Metastatic Pancreatic Carcinoma in the Ovary (tissue), 1 donor: ENCODE measurements around a stretch of chr10.

DNA sequence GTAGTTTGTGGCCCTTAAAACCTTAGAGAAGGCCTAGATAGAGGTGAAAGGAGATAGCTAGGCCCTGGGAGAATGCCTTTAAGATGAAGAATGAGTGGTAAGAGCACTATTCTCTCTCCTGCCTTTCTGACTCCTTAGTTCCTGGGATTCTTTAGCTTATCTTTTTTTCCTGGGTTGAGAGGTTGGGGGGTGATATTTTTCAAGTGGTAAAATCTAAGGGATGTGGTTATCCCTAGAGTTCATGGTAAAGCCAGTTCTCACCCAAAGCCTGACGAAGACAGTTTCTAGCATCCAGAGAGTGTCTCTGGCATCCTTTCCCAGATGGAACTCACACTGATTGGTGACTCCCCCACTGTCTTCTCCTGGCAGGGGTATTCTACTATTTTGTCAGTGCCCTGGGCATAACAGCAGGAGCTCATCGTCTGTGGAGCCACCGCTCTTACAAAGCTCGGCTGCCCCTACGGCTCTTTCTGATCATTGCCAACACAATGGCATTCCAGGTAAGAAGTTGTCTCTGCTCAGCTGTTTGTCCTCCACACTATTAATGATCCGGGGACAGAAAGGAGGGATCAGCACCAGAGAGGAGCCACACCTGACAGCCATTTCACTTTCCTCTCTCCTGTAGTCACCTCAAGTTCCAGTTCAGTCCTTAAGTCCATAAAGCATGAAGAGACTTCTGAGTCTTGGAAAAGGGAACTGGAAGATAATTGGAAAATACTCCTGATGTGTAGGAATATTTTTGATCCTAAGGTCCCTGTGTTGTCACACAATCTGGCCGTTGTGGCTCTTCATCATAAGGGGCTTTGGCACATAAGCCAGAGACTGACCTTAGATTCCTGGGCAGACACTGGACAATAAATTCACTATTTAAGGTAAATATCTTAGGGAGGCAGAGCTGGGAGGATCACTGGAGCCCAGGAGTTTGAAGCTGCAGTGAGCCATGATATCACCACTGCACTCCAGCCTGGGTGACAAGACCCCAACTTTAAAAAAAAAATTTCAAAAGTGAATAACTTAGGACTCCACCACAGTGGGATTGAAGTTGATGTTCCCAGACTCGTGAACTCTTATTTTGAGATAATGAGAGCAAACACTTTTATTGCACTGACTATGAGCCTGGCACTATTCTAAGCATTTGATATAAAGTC is 5.3 kb downstream of the SCD start:
- PRO-cap = no peak

DNA sequence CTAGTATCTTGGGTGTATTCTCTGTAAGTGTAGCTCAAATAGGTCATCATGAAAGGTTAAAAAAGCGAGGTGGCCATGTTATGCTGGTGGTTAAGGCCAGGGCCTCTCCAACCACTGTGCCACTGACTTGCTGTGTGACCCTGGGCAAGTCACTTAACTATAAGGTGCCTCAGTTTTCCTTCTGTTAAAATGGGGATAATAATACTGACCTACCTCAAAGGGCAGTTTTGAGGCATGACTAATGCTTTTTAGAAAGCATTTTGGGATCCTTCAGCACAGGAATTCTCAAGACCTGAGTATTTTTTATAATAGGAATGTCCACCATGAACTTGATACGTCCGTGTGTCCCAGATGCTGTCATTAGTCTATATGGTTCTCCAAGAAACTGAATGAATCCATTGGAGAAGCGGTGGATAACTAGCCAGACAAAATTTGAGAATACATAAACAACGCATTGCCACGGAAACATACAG is 17.2 kb downstream of the SCD start:
- PRO-cap = no peak

GRCh38 chr10:100371042-100371903 is 24.2 kb downstream of the SCD start:
- PRO-cap = no peak

- PRO-cap = no peak
These were observed 25.4 kb downstream of the SCD start for GRCh38 chr10:100372348-100372947.

DNA sequence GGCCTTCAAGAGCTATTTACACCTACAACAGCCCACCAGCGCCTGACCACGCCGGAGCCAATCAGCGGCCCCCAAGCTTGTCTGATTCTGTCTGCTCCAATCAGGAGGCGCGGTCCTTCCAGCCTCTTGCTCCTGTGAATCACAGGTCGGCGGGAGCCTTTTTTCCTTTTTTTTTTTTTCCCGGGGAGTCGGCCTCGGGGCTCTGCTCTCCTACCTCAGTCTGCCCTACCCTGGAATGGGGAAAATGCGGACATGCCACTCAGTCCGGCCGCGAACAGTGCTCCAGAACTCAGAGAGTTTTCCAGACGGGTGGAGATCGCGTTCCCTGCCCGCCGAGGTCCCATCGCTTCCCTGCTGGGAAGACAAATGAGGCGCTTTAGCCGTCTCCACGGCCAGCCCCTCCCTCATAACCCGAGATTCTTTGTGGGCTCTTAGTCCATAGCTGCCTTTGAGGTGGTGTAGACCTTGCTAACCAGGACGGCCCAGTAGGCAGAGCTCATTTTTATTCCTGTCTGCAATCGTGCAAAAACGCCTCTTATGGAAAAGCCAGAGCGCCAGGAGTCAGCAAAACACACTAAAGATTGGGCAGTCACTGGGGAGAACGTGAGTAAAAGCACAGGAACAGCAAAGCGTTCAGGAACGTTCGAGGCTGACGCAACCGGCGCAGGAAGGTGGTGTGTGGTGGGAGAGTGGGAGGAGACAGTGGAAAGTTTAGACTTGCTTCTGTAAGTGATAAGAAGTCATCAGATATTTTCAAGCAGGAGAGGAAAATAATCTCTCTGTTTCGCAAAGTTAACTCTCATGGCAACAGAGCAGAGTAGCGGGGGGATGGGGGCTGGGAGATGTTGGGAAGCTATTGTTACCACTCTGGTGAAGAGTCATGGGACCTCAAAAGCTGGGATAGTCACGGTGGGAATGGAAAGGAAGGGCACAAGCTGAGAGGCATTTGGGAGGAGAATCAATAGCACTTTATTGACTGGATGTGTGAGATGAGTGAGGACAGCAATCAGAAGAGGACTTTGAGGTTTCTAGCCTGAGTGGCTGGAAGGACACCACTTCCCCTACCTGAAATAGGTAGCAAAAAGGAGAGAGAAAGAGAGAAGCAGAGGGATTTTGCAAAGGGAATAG is 26.7 kb downstream of the SCD start:
- PRO-cap = bidirectional peak, plus-strand start at position 135 of the sequence, minus-strand start outside the sequence; bidirectional peak, plus-strand start at position 588 of the sequence, minus-strand start at position 583 of the sequence

DNA sequence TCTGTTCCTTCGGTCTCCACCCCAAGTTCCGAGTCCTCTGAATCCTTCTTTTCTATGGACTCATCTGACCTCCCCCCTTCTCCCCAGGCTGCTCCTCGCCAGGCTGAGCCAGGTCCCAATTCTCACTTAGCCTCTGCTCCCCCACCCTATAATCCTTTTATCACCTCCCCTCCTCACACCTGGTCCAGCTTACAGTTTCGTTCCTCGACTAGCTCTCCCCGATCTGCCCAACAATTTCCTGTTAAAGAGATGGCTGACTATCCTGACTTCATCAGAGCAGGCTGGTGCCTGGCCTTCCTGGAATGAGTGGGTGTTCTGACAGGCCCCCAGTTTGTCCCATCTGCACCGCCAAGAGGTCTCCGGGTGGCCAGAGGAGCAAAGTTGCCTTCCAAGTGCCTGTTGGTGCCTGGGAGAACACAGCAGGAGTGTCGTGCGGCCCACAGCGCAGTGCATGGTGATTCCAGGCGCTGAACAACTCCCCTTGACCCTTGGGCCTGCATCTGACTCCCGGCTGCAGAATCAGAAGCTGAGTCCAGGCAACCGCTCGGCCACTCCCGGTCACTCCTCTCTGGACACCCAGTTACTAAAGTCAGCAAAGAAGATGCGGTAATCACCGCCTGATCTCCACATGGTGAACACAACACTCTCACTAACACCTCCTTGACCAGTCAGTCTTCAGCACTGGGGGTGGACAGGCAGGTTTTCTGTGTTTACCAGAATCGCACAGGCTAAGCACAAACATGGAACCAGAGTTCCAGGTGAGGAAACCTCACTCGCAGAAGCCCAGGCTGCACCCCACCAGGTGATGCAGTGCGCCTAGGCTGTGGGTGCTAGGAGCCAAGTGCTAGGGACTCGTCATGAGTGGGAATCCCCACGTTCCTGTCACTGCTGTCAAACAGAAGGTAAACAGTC is 35.4 kb downstream of the SCD start:
- PRO-cap = no peak

DNA sequence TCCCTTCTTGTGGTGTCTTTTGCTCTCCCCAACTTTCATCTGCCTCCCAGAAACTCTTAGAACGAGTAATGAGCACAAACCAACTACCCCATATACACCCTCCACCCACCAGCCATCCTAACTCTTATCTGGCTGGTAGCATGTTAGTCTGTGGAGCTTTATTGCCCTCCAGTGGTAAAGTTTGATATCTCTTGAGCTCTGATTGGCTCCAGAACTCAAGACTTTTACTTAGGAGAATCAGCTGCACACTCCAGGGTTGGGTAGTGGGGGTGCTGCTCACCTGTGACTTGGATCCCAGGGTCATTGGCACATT is 11.0 kb downstream of the SEC31B start:
- PRO-cap = no peak

DNA sequence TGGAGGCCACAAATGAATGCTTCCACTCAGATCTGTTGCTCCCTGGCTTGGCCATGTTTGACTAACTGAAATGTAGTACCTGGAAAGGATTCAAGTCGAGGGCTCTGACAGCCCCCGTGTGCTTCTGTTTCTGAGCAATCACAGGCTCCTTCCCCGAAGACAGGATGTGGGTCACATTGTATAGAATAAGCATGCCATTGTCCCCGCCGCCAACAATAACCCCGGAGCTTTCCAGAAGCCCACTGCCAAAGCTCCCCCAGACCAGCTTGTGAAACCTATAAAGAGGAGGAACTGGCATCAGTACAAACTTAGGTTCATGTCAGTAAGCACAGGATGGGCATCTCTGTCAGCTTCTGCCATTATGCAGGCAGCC is 10.4 kb downstream of the SEC31B start:
- PRO-cap = no peak

DNA sequence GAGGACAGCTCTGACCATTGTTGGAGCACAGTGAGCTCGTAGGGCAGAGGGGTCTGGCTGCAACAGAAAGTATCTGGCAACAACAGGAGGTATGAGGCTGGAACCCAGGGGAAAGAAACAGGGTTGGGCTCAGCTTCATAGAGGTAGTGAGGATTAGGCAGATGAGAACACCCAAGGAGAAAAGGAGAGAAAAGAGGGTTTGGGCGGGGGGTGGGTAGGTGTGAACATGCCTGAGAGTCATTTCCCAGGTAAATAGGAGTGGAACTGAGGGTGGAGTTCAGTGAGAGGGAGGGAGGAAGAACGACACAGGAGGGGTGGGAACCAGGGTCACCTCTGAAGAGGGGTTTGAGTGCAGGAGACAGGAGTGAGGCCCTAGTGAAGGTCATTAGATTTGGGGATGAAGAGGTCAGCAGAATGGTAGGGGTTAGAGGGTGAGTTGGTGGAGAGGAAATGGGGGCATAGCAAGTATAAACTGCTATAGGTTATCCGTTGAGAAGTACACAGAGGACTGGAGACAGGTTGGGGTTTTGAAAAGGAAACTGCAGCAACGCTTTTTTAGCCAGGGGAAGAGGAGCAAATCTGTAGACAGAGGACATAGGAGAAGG is 28.7 kb downstream of the HIF1AN start:
- PRO-cap = no peak

DNA sequence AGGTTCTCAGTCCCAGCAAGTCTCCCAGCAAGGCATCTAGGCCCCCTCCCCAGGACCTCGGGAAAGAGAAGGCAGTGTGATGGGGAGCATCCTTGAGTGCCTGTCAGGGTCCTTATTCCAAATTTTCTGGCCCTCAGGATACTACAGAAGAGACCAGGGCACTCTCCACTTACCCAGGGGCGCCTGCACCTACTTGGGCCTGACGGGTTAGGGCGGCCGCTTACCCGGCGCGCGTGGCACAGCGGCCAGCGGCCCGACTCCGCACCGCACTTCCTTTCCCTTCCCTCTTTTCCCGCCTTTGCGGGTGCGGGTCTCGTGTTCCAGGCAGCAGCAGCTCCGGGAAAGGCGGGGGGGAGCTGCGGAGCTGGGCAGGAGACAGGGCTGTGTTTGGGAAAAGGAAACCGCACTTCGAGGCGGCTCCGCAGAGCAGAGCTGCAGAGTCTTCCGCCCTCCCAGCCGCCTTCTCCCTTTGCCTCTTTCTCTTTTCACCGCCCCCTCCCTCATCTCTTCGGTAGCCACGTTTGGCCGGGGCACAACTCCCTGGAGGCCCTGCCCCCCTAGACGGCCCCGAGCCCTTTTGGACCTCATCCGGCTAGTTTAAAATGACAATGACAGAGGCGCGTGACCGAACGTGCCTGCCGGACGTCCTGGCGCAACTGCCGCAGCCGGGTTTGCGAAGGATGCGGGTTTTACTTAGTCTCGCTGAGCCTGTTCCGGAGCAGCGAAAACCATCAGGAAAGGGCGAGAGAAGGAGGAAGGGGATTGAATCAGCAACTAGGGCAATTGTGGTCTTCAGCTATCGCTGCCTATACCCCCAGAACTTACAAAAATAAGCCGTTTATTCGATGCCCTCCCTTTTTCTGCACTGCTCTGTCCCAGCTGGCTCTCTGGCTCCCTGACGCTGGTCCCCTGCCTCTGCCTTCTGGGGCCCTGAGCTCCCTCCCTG is 7.9 kb upstream of the PAX2 start:
- PRO-cap = no peak

DNA sequence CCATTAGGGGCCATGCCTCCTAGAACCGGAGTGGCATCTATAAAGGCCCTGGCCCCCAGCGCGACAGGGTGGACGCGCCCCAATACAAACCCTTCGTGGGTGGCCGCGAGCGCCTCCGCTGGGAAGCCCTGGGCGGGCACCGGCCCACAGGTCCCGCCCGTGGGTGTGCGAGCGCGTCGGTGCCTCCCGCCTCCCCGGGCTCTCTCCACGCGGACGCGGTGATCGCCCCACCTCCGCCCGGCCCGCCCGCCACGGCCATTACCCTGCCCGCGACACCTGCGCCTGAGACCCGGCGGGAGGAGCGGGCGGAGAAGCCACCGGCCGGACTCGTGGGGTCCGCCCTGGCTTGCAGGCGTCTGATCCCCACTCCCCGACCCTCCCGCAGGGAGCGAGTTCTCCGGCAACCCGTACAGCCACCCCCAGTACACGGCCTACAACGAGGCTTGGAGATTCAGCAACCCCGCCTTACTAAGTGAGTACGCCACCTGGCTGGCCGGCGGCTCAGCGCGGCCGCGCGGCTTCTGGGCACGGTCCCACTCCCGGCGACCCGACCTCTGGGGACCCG is 81.3 kb downstream of the PAX2 start:
- PRO-cap = no peak

GRCh38 chr10:100828219-100828935 is 83.0 kb downstream of the PAX2 start:
- PRO-cap = no peak

DNA sequence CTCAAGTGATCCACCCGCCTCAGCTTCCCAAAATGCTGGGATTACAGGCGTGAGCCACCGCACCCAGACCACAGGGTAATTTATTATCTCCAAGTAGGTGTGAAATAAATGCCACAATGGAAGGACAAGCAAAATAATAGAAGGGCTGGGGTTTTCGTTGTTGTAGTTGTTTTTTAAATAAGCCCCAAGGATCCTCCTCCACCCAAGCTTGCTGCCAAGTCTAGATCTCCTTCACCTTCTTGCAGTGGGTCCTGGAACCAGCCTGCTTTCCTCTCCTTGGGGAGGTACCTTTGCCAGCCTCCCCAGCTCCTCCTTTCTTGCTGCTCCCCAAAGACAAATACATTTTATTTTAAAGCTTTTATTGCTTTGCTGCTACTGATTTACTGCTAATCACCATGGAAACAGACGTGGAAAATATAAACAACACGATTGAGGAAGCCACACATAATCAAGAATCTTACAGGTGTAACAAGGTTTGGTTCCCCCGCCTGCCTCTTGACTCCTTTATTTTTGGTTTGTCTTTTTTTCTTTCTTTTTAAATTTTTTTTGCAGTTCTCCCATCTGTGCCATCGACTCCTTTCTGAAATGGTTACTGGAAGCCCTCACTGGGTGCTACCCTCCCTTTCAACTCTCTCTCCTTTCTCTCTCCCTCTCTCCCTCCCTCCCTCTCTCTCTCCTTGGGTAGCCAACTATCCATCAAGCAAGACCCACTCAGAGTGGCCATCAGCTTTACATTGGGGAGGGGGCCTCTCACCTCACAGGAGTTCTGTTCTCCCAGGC is 17.4 kb upstream of the SLF2 start:
- PRO-cap = no peak

DNA sequence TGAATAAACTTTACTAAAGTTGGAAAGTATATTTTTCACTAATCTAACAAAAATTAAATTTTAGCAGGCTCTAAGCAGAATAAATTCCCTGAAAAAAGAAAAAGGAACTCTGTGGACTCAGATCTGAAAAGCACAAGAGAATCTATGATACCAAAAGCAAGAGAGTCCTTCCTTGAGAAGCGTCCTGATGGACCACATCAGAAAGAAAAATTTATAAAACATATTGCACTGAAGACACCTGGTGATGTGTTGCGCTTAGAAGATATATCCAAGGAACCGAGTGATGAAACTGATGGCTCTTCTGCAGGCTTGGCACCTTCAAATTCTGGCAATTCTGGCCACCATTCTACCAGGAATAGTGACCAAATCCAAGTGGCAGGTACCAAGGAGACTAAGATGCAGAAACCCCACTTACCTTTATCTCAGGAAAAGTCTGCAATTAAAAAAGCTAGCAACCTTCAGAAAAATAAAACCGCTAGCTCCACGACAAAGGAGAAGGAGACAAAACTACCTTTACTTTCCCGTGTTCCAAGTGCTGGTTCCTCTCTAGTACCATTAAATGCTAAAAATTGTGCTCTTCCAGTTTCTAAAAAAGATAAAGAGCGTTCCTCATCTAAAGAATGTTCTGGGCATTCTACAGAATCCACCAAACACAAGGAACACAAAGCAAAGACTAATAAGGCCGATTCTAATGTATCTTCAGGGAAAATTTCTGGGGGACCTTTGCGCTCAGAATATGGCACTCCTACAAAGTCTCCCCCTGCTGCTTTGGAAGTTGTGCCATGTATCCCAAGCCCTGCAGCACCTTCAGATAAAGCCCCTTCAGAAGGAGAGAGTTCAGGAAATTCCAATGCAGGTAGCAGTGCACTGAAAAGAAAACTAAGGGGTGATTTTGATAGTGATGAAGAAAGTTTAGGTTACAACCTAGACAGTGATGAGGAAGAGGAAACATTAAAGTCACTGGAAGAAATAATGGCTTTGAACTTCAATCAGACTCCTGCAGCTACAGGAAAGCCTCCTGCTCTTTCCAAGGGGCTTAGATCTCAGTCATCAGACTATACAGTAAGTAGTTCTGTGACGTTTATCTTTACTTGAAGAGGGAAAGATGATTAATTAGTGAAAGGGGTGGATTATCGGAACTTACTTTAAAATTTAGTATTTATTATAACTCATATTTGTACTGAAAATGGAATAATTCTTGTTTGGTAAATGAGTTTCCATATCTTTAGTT is 11.6 kb downstream of the SLF2 start:
- PRO-cap = no peak

DNA sequence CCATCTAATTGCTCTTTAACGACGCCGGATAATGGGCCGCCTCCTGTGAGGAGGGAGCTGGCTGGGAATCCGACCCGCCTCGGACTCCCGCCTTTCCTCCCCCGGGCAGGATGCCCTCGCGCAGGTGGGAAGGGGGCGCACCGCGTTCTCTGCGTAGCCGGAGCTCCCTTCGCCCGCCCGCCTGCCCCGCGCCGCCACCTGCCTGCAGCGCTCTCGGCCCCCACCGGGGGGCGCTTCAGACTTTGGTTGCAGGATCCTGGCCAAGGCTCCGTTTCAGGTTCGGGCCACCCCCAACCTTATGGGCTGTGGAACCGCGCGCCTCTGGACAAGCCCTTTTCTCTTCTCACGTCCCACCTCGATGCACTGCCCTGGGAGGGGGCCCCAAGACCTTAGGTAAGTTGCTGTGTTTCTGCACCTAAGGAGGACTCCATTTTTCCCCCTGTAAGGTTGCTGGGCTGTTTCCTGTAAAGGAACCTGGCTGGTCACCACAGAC is 11.5 kb upstream of the KAZALD1 start:
- PRO-cap = no peak

DNA sequence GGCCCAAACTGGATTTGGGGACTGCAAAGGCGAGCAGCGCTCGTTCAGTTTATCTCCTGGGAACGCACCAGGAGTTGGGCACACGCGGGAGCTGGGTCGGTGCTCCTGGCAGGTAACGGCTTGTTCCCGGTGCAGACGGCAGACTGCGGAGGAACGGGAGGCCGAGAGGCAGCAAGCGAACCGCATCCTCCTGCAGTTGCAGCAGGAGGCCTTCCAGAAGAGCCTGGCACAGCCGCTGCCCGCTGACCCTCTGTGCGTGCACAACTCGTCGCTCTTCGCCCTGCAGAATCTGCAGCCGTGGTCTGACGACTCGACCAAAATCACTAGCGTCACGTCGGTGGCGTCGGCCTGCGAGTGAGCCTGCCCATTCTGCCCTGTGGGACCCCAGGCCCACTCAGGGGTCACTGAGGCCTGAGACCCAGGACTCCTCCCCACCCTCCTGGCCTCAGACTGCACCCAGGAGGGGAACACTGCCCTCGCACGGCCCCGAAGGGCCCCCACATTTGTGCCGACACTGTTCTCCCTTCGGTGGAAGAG is 5.5 kb downstream of the TLX1 start:
- PRO-cap = no peak

DNA sequence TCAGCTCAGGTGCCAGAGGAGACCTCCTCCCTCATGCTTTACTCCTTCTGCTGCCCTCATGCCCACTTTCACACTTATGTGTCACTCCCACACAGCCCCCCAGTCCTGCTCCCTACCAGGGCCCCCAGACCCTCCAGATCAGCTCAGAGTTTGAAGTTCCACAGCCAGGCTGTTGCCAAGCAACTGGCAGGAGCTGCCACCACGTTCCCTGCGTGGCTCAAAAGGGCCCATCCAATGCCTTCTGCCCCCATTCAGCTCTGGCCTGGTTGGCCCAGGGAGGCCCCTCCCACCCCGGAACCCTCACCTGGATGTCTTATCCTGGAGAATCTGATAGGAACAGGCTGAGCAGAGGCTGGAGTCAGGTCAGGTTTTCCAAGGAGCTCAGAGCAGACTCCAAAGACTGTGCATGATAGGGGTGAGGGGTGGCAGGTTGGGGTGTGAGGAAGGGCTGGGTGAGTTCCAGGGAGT is 10.1 kb downstream of the TLX1 start:
- PRO-cap = no peak

DNA sequence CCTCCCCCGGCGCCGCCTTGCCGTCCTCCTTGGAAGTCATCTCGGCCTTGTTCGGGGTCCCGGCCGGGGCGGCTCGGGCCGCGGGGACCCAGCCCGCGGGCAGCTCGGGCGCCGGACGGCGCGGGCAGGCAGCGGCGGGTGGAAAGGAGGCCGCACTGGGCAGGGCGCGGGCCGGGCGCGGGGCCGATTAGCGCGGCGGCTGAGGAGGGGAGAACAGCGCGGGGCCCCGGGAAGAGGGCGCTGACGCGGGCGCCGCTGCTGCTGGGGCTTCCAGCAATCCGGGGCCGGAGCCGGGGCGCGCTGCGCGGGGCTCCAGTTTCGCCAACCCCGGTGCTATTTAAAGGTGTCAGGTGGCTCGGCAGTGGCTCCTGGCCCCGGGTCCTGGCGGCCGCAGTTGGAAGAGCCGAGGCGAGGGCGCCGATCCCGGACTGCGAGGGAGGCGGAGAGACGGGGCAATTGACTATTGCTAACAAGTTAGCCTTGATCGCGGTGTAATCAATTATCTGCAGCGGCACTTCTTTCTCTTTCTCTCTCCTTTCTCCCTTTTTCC is 412 bp downstream of the LBX1 start:
- PRO-cap = no peak

GRCh38 chr10:101292520-101292855 is 61.5 kb upstream of the BTRC start:
- PRO-cap = no peak

DNA sequence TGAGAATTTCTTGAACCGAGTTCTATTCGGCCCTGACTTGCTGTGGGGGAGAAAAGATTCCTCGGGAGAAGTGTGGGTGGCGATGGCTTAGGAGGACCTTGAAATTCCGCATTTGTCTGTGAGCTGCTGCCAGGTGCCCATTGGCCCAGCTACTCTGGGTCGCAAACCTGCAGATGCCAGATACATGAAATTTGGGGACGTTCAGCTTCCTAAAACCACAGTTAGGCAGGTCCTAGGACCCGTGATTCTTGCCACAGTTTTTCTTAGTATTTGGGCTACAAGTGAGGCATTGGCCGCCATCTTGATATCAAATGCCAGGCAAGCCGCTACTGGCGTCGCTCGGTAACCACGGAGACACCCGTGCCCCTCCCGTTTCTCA is 533 bp upstream of the BTRC start:
- PRO-cap = no peak